Right lobe of liver (tissue), 4 donors: ENCODE measurements around the gene CTNNA3.

DNA sequence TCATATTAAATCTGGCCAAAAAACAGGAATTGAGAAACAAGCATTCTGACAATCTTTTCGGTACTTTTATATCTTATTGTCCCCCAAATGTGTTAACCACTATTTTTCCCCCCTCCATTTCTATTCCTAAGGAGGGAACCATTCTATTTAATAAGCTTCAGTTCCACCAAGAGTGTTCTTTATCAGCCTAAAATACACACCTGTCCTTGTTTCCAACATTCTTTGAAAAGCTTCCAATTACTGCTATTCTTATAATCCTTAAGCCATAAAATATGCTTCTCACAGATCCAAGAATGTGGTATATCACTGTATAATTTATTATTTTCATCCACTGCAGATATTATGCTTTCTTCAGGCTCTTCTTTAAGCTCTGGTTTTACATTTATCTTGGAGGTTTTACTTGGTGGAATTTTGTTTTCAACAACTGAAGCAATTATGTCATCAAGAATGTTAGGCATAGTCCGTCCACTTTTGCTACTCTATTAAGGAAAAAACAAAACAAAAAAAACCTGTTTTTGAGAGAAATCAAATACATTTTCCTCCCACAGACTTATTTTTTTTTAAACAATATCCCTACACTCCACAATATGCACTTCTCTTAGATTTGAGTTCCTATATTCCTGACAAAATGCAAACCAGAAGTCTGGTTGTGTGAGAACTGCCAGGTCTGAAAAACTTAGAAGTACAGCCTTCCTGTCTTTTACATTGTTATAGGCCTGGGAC, 56.0 kb downstream of the NRBF2 start:
- PRO-cap, 4 experiments = no peak in any of the 4 experiments
- RAMPAGE, long total RNA, 2 experiments = no peak in any of the 2 experiments

- PRO-cap, 4 experiments = no peak in any of the 4 experiments
- RAMPAGE, long total RNA, 2 experiments = no peak in any of the 2 experiments
These were observed 68.2 kb downstream of the NRBF2 start for GRCh38 chr10:63201344-63201704.

DNA sequence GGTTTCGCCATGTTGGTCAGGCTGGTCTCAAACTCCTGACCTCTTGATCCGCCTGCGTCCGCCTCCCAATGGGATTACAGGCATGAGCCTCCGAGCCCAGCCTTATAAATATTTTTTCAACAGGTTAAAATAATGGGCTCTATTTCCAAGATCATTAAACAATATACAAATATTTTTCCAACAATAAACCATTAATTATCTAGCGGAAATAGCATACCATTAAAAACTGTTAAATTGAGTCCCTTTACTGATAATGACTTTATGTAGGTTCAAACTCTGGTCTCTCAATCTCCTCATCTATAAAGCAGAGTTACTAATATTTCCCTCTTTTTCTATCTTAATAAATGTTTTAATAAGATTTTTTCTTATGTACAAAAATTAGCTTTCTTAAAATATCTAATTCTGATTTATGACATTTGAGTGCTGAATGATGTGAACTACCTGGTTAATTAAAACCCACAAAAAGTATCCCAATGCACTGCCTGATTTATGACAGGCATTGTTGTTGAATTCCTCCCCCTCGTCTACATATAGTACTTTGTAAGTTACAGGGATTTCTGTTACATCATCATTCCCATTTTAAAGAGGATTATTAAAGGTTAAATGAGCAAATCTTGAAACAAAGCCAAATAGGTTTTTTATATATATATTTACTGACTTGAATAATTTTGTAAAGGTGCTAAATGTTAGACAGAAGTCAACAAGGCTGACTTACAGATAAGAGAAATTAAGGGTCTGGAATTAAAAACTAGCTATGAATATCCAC, 91.0 kb downstream of the NRBF2 start:
- PRO-cap, 4 experiments = peak in 1 of 4 experiments; most common minus-strand start position 522 of the sequence (in 1)
- RAMPAGE, long total RNA, 2 experiments = no peak in any of the 2 experiments

GRCh38 chr10:63243923-63244615, 110.9 kb downstream of the NRBF2 start:
- PRO-cap, 4 experiments = no peak in any of the 4 experiments
- RAMPAGE, long total RNA, 2 experiments = no peak in any of the 2 experiments

DNA sequence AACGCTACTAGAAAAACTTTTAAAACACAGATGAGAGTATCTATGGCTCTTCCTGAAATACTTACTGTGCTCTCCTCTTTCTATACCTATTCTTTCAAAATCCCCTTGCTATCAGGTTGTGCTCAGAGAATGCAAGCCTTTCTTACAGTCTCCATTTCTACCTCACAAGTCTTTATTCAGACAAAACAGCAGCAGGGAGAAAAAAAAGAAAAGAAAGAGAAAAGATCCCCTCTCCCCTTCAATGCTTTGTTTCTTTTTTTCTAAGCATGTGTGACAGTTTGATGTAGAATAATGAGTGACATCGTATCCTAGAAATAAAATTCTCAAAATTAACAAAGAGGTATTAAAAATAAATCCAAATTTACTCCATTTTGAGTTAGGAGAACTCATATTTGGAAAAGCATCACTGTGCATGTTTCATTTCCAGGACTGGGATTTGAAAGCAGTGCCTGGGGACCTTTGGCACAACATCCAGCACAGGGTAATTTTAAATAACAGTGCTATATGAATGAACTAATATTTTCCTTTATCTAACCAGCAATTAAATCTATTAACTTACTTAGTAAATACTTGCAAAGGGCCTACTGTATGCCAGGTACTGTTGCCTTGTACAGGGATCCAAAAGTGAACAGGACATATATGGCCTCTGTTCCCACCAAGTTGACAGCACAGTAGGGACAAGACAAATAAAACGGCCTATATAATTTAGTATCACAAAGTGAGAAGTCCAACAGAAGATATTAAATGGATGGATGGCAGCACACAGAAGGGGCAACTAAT, 19.6 kb upstream of the JMJD1C start:
- PRO-cap, 4 experiments = no peak in any of the 4 experiments
- RAMPAGE, long total RNA, 2 experiments = no peak in any of the 2 experiments

DNA sequence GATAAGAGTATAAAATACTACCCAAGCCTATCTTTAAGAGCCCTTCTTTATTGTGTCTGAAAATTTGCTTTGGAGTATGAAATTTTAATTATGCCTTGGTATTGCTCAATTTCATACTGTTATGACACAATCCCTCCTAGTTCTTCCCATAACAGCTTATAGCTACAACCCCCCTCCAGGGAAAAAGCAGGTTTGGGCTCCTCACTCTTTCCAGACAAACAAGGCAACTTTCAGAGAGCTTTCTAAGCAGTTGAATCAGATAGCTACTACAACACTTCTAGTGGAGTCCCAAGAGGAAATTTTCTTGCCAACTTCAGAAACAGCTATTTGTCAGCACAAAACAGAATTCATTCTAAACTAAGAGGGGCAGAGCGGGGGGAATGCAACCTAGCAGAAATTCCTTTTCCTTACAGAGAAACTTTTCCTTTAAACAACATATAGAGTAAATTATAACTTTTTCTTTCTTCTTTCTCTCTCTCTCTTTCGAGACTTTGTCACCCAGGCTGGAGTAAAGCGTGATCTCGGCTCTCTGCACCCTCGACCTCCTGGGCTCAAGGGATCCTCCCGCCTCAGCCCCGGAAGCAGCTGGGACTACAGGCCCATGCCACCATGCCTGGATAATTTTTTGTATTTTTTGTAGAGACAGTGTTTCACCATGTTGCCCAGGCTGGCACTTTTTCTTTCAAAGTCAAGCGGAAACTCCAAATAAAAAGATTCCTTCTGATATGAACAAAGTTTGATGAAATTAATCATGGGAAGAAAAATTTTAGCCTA, 26.0 kb upstream of the JMJD1C start:
- PRO-cap, 4 experiments = no peak in any of the 4 experiments
- RAMPAGE, long total RNA, 2 experiments = no peak in any of the 2 experiments

- PRO-cap, 4 experiments = no peak in any of the 4 experiments
- RAMPAGE, long total RNA, 2 experiments = no peak in any of the 2 experiments
These were observed 80.6 kb downstream of the REEP3 start for GRCh38 chr10:63601700-63602279.

DNA sequence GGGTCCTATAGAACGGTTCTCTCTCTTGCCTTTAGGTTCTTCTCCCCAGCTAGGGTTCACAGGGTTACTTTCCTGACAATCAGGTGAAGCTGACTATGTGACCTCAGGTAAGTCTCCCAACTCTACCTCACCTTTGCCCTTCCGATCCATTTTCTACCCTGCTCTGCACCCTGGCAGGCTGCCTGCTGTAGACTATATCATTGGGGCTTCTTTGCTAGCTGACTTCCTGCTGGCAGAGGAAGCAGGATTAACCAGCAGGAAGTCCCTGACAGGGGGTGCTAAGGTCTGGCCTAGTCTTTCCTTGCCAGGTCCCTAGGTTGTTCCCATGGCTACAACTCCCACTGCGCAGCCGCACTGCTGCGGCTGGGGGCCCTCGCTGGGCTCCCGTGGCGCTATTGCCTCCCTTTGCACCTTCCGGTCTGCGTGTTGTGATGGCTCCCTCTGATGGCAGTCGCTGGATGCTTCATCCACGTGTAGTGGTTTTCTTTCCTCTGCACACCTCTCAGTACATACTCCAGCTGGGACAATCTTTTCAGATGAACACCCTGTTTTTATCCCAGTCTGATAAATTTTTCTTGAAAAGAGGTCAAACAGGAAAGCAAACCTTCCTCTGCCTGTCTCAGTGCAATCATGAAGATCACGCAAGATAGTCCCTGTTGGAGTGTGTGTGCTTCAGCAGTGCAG, 365.9 kb downstream of the REEP3 start:
- PRO-cap, 4 experiments = no peak in any of the 4 experiments
- RAMPAGE, long total RNA, 2 experiments = no peak in any of the 2 experiments

- PRO-cap, 4 experiments = no peak in any of the 4 experiments
- RAMPAGE, long total RNA, 2 experiments = no peak in any of the 2 experiments
These were observed 675.7 kb downstream of the REEP3 start for GRCh38 chr10:64196911-64197340.

DNA sequence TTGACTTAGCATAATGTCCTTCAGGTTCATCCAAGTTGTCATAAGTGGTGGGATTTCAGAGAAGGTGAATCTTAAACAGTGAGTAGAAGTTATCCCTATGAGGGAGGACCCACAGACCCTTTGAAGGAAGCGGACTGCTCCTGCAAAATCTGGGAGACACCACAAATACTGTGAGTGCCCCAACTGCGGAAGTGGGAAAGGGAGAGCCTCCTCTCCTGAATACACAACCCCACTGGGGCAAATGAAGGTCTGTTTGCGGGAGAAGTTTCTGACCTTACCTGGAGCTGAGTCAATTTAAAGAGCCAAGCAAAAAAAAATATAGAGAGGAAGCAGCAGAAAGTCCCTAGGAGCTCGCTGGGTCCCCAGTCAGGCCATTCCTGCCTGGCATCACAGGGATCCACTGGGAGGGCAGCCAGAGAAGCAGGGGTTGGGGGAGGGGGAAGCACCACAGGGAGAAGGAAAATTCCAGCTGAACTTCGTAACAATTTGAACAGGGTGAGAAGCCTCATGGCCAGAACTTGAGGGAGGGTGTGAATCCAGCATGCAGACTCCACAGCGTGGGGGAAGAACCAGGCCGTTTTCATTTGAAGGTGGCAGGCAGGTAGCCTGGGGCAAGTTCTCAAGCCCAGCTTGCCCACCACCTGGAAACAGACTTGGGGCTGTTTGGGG, 298.7 kb downstream of the LRRTM3 start:
- PRO-cap, 4 experiments = peak in 2 of 4 experiments; most common plus-strand start position 514 of the sequence (in 1); most common minus-strand start position 234 of the sequence (in 2)
- RAMPAGE, long total RNA, 2 experiments = no peak in any of the 2 experiments

DNA sequence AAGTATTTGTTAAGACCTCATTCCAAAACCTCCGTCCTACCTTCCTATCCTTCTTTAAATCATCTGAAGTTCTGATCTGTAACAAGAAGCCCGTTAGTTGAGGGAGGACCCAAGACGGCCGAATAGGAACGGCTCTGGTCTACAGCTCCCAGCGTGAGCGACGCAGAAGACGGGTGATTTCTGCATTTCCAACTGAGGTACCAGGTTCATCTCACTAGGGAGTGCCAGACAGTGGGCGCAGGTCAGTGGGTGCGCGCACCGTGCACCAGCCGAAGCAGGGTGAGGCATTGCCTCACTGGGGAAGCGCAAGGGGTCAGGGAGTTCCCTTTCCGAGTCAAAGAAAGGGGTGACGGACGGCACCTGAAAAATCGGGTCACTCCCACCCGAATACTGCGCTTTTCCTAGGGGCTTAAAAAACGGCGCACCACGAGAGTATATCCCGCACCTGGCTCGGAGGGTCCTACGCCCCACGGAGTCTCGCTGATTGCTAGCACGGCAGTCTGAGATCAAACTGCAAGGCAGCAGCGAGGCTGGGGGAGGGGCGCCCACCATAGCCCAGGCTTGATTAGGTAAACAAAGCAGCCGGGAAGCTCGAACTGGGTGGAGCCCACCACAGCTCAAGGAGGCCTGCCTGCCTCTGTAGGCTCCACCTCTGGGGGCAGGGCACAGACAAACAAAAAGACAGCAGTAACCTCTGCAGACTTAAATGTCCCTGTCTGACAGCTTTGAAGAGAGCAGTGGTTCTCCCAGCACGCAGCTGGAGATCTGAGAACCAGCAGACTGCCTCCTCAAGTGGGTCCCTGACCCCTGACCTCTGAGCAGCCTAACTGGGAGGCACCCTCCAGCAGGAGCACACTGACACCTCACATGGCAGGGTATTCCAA, 308.8 kb downstream of the CTNNA3 start:
- PRO-cap, 4 experiments = no peak in any of the 4 experiments
- RAMPAGE, long total RNA, 2 experiments = no peak in any of the 2 experiments

DNA sequence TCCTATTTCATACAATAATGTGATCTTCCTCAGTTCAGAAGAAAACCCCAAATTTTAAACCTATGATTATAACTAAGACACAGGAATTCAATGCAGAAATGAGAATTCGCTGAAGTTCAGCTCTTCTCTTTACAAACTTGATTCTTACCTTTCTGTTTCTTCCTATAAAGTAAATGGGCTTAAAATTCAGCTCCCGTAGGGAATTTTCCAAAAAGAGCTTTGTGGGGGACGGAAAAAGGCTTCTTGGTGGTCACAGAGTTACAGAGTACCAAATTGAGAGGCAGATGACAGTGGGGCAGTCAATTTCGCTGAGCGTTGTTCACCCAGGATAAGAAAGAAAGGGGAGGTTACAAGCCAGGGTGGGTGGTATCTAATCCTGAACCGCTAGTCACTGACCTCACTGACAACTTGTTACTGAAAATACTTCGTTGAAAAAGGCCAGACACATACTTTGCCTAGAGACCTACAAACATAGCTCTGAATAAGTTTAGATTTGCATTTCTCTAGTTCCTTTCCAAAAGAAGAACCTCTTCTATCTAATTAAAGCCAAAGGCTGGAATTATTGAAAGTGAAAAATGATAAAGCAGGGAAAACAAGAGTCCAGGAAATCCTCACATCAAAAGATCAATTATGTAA, at the start of gene CTNNA3:
TSS of gene CTNNA3 (minus strand) at position 344 of the 636 bp plus-strand sequence.
- PRO-cap, 4 experiments = no peak in any of the 4 experiments
- RAMPAGE, long total RNA, 2 experiments = start-site peak on the minus strand in 1 of 2 experiments, centred at position 322 of the sequence, 7 reads per replicate

GRCh38 chr10:67827863-67828145, 10.2 kb downstream of the DNAJC12 start:
- PRO-cap, 4 experiments = peak in 2 of 4 experiments; most common plus-strand start chr10:67828036 (in 1); most common minus-strand start chr10:67827928 (in 2)
- RAMPAGE, long total RNA, 2 experiments = no peak in any of the 2 experiments

- PRO-cap, 4 experiments = peak in 4 of 4 experiments; most common plus-strand start chr10:68074172 (in 3); most common minus-strand start chr10:68074089 (in 3)
- RAMPAGE, long total RNA, 2 experiments = no peak in any of the 2 experiments
These were observed 1.2 kb downstream of the HERC4 start for GRCh38 chr10:68073661-68074509.

DNA sequence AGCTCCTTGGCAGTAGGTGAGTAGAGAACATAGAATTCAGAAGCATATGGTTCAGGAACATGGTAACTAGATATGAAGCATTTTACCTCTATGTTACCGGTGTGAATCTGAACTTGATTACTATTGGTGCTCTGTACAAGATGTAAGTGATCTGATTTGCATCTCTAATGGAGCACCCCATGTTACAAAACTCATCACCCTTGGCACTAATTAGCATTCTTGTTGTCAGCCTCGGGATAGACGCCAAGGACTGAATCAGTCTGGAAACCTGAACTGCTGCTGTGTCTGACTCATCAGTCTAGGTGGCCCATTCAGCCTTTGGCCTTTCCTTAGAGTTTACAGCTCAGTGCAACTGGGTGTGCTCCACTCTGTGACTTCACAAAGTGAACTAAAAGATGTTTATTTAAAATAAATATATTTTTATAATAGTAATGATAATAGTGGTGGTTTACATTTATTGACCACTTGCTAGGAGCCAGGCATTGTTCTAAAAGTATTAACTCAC, 12.2 kb upstream of the MYPN start:
- PRO-cap, 4 experiments = peak in 1 of 4 experiments; most common plus-strand start position 346 of the sequence (in 1)
- RAMPAGE, long total RNA, 2 experiments = no peak in any of the 2 experiments

GRCh38 chr10:68110113-68110494, 816 bp downstream of the MYPN start:
- PRO-cap, 4 experiments = no peak in any of the 4 experiments
- RAMPAGE, long total RNA, 2 experiments = no peak in any of the 2 experiments

DNA sequence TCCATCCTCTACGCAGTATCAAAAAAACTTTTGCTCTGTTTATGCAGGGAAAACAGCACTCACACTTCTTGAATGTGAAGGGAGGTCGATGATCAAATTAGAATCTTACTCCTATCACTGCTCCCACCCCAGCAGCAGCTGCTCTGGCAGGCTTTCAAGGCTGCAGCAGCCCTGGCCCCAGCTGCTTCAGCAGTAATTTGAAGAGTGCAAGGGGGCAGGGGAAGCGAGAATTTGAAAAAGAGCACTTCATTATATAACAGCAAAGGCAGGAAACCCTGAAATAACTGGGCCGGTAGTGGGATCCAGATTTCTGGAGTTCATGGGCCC, 44.8 kb downstream of the MYPN start:
- PRO-cap, 4 experiments = no peak in any of the 4 experiments
- RAMPAGE, long total RNA, 2 experiments = no peak in any of the 2 experiments

- PRO-cap, 4 experiments = peak in 4 of 4 experiments; most common plus-strand start chr10:68304132 (in 3); most common minus-strand start chr10:68303954 (in 2)
- RAMPAGE, long total RNA, 2 experiments = no peak in any of the 2 experiments
These were observed 27.9 kb upstream of the HNRNPH3 start for GRCh38 chr10:68303835-68304448.

GRCh38 chr10:68331269-68331993, 433 bp upstream of the HNRNPH3 start:
- PRO-cap, 4 experiments = peak in 4 of 4 experiments; most common plus-strand start chr10:68331448 (in 4); most common minus-strand start chr10:68331912 (in 4)
- RAMPAGE, long total RNA, 2 experiments = no peak in any of the 2 experiments

DNA sequence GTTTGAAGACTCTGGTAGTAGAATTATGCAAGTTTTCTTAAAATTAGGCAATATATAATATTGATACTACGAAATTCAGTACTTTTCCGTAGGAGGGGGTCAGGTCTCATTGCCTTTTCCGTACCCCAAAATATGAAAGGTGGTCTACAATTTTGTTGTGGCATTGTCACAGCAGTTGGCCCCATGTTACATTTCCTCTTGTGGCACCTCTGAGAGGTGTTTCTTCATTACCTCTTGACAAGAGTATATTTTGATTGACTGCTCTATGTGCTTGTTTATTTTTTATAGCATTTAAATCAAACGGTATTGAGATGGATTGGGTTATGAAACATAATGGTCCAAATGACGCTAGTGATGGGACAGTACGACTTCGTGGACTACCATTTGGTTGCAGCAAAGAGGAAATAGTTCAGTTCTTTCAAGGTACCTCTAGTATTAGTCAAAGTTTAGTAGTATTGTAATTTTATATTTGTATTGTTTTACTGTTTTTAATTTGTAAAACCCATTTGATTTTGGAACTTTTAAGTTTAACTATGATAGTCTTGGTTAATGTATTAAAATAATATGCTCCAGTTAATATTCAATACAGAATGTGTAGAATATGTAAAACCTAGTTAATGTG, 4.3 kb upstream of the PBLD start:
- PRO-cap, 4 experiments = no peak in any of the 4 experiments
- RAMPAGE, long total RNA, 2 experiments = no peak in any of the 2 experiments